Lower leg skin (tissue), 2 donors: ENCODE measurements around a stretch of chr7.

GRCh38 chr7:137661580-137662035 is 185.2 kb downstream of the DGKI start:
- PRO-cap = no peak
- RAMPAGE, long total RNA, 2 experiments = no peak in any of the 2 experiments

- PRO-cap = unidirectional peak, plus-strand start at chr7:137871435
- RAMPAGE, long total RNA, 2 experiments = no peak in any of the 2 experiments
Observed at GRCh38 chr7:137870842-137871668, 24.3 kb upstream of the DGKI start.

DNA sequence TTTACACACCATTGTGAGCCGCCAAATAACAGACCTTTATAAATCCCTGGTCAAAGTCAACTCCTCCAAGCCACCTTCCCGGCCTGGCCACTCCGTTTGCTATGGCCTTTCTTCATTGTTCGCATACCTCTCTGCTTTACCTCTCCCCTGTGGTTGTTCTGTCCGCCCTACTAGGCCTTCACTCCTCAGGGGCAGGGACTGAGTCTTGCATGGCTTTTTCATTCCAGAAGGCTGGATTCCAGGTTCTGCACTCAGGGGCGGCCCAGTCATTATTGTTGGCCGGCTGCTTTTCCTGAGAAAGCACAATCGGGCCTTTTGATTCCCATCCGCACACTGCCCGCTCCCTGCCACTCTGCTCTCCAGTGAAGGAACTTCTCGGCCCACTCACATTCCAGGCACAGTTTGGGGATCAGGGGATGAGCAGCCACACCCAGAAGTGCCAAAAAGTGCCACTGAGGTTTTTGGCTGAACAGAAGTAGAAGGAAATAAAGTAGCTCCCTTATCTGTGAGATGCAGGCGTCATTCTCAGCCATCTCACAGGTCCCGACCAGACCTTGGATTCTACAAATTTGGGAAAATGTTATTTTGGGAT is 18.2 kb downstream of the CREB3L2 start:
- PRO-cap = no peak
- RAMPAGE, long total RNA, 2 experiments = no peak in any of the 2 experiments

DNA sequence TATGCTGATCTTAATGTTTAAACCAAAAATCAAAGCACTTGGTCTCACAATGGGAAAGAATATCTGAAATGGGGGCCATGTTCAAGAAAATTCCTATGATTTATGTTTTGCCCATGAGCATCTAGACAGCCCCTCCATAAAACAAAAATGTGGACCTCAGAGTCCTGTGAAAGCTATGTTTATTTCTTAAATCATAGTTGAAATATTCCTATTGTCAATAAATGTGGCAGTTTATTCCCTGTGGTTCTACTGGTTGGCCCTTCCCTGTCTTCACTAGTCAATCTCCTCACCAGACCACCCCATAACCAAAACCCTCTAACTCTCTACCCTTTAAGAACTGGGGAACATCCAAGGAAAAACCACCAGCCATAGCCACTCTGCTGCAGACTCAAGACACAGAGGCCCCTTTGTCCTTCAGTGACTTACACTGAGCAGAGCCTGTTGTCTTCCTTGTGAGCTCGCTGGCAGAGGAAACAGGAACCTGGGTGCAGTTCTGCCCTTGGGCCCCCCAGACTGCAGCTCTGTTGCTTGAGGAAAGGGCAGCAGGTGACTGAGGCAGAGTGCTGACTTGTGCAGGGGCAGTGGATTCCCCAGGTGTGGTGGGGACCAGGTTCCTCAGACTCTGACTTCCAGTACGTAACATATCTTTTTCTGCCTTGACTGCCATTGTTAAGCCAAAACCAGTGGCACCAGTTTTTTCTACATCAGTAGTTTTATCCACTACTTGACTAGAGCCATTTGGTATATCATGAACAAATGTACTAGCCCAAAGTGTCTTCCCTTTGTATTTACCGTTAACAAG is 30.6 kb downstream of the ZC3HAV1 start:
- PRO-cap = no peak
- RAMPAGE, long total RNA, 2 experiments = no peak in any of the 2 experiments

DNA sequence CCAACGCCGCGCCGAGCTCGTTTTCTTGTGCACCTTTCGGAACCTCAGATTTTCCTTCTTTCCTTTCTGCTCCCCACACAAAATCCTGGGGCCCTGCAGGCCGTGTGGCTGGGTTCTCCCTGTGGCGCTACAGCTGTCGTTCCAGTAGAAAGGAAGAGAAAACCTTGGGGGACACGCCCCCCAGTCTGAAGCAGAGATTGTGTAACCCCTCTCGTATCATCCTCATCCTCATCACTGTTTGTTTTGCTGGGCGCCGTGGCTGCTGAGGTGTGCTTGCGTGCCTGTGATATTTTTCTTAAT is 1.1 kb downstream of the UBN2 start:
- PRO-cap = no peak
- RAMPAGE, long total RNA, 2 experiments = no peak in any of the 2 experiments

DNA sequence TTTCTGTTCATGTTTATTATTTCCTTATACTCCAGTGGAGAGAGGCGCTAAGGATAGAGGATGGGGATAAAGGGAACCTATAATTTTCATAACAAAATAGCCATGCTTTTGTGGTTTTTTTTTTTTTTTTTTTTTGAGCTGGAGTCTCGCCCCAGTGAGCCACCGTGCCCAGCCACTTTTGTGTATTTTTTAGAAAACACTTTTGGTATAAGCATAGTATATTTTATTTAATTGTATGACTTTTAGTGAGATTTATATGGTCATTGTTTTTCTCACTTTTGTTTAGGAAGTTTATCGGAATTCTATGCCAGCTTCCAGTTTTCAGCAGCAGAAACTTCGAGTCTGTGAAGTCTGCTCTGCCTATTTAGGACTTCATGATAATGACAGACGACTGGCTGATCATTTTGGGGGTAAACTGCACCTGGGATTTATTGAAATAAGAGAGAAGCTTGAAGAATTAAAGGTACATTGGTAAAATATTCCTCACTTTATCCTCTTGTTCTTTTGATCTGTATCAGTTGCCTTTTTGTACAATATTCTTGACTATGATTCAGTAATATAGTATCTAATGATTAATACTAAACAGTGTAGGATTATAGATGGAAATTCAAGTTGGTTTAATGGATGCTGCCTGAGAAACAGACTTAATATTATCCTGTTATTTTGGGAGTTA is 47.3 kb downstream of the LUC7L2 start:
- PRO-cap = no peak
- RAMPAGE, long total RNA, 2 experiments = start-site peak on the plus strand in 1 of 2 experiments, centred at position 365 of the sequence, 108 reads per replicate

DNA sequence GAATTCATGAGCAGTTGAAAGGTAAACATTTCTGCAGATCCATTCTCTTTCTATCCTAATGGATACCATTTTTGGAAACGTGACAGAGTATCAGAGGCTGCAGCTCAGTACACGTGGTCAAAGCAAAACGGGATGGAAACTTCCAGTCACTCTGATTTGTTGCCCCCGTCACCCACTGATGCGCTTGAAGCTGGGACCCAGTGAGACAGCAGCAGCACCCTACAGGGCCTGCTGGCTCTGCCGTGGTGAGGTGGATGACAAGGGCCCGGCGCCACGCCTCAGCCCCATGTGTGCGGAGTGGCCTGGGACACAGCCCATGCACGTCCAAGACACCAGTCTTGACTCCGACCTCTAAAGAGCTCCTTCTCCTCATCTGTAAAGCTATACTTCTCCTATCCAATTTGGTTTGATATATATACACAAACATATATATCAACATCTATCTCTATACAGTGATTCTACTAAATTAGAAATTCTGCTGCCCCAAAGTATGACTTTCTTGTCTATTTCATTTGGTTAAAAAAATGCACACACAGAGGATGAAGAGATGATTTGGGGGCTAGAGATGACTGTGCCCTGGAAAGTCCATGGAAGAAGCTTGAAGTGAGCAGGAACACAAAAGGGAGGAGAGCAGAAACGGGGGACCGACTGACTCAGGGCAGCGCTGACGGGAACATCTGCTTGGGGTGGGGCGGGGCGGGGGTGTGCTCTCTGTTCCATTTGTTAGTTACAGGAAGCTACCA is 39.1 kb downstream of the CLEC2L start:
- PRO-cap = no peak
- RAMPAGE, long total RNA, 2 experiments = no peak in any of the 2 experiments

- PRO-cap = no peak
- RAMPAGE, long total RNA, 2 experiments = no peak in any of the 2 experiments
Observed at GRCh38 chr7:139613982-139614601, 90.6 kb downstream of the CLEC2L start.

GRCh38 chr7:139624342-139625478 is 101.2 kb downstream of the CLEC2L start:
- PRO-cap = no peak
- RAMPAGE, long total RNA, 2 experiments = no peak in any of the 2 experiments

DNA sequence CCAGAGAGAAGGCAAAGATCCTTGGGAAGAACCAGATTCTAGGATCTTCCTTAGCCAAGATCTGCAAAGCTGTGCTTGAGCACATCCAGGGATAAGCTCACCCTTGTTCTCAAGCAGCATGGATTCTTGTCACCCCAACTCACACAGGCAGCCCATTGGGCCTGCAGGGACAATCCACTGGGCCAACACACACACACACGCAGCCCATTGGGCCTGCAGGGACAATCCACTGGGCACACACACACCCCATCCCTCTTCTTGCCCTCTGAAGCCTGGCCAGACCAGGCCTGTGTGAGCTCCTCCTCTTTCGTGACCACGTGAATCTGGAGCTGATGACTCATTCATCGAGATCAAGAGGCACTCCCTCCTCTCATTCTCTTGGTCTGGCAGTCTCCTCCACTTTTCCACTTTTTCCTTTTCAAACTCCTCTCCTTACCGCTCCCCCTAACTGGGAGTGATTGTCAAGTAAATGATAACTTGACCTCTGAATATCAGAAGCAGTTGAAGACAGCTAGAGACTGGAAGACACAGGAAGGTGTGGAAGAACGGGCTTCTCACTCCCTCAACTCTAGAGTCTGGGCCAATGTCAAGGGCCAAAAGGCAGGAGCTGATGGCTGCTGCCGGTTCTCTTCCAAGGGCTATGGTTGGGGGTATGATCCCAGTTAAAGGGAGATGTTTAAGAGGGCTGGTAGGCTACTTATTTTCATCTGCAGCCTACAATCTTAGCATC is 89.7 kb downstream of the HIPK2 start:
- PRO-cap = no peak
- RAMPAGE, long total RNA, 2 experiments = no peak in any of the 2 experiments

GRCh38 chr7:139715841-139716438 is 61.9 kb downstream of the HIPK2 start:
- PRO-cap = no peak
- RAMPAGE, long total RNA, 2 experiments = no peak in any of the 2 experiments

DNA sequence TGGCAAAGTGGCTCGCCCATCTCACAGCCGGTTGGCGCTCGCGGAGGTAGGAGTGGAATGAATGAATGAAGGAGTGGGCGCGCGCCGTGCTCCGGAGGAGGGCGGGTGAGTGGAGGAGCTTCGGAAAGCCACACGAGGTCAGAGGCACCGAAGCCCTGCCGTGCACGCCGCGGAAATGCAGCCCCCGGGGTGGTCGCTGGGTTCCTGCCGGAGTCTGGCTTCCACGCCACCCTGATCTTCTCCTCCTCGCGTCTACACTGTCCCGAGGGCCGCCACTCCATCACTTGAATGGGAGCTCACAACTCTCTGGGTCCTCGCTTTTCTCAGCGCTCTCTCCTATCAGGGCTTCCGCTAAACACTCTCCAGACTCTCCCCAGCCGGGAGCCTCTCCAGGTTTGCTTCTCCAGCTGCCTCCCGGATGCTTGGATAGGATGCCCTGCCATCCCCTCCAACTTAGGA is 657 bp upstream of the HIPK2 start:
- PRO-cap = no peak
- RAMPAGE, long total RNA, 2 experiments = no peak in any of the 2 experiments

DNA sequence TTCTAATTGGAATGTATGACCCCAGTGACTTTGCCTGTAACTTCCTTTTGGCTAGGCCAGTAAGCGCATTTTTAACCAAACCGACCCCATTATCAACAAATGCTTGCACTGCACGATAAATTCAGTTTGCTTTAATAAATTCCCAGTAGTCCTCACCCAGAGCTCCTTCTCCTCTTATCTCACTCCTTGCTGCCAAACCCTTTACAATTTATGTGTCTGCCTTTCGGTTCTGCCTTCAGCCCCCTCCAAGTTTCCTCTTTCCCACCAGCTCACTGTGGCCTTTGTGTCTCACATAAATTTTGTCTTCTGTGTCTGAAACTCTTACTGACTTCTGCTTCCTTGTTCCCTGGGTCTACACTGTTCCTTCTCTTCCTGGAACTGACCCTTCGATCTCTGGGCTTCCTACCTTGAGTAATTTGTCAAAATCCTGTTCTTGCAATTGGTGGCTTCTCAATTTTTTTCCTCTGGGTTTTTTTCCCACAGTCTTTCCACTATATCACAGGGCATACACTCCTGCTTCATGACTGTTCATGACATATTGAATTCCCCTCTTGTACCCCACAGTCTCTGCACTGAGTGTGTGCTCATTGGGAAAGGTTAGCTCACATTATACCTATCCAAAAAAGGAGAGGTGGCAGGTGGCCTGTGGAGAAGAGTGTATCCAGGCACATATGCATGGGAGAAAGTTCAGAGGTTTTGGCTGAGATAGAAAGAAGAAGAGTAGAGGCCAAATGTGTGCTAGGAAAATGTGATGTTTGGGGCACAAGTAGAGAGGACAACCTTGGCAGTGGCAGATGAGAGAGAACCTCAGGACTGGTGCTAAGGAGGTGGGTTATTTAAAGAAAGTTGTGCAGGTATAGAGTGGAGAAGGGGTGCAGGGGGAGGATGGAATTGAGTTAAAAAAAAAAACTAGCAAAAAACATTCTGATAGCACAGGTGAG is 59.2 kb downstream of the TBXAS1 start:
- PRO-cap = no peak
- RAMPAGE, long total RNA, 2 experiments = no peak in any of the 2 experiments

DNA sequence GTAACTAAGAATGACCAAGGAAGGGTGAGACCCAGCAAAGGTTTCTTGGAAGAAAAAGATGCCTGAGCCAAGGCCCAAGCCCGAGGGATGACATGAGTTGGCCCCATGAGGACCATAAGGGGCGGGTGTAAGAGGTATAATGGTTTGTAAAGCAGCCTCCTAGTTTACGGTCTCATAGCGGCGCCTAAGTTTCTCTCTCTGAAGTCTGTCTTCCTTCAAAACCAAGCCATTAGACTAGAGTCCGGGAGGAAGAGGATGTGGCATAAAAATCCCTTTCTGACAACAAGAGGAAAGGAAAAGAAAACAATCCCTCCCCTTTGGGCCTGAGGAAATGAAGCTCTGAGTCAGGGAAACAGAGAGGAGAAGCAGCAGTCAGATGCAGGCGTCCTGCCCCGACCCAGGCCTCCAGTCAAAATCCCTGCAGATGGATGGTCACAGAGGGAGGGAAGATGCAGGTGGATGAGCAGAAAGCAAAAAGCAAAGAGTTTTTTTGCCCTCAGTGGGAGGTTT is 23.7 kb downstream of the PARP12 start:
- PRO-cap = no peak
- RAMPAGE, long total RNA, 2 experiments = no peak in any of the 2 experiments

DNA sequence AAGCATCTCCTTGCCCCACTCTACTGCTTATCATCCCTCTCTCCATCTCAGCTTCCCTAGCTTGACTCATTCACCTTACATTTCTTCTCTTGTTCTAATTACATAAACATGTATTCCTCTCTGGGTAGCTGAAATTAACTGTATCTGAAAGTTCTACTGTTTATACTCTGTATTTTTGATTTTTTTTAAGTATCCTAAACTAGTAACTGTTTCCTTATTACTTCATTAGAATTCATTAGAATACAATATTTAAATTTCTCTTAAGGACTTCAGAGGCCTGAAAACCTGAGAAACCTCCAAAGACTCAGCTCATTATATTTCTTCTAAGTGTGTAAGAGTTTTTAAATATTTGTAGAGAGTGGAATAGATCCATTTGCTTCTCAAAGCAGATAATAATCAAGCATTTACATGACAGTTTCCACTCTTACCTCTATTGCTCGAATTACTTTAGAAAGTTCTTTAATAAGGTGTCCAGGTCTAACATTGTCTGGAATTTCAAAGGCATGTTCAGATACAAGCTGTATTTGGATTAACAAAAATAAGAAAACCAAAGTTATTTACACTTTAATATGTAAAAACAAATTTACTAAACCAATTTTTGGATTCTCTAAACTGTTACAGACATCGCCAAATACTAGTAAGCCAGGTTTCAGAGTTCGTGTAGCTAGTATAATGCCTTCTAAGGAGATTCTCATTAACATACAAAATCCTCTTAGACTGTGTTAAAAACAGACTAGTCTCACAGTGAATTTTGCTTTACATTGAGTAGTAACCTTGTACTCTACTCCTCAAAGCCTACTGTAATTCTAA is 48.1 kb upstream of the PARP12 start:
- PRO-cap = no peak
- RAMPAGE, long total RNA, 2 experiments = no peak in any of the 2 experiments

DNA sequence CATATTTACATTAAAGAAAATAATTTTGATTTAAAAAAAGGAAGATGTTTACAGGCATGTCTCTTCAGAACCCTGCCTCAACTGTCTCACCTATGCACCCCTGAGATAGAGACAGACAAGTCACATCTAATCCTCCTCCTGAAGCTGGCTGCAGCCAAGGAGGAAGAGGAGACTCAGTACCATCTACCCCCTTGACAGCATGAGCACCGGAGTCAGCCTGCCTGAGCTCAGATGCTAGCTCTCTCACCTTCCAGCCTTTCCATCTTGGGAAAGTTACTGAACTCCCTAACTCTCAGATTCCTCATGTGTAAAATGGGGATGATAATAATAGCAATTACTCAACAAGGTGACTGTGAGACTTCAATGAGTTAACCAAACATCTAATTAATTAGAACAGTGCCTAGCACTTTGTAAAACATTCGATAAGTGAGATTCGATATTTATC is 6.5 kb downstream of the KDM7A start:
- PRO-cap = no peak
- RAMPAGE, long total RNA, 2 experiments = no peak in any of the 2 experiments

GRCh38 chr7:140229492-140229899 is 52.7 kb upstream of the KDM7A start:
- PRO-cap = no peak
- RAMPAGE, long total RNA, 2 experiments = no peak in any of the 2 experiments

DNA sequence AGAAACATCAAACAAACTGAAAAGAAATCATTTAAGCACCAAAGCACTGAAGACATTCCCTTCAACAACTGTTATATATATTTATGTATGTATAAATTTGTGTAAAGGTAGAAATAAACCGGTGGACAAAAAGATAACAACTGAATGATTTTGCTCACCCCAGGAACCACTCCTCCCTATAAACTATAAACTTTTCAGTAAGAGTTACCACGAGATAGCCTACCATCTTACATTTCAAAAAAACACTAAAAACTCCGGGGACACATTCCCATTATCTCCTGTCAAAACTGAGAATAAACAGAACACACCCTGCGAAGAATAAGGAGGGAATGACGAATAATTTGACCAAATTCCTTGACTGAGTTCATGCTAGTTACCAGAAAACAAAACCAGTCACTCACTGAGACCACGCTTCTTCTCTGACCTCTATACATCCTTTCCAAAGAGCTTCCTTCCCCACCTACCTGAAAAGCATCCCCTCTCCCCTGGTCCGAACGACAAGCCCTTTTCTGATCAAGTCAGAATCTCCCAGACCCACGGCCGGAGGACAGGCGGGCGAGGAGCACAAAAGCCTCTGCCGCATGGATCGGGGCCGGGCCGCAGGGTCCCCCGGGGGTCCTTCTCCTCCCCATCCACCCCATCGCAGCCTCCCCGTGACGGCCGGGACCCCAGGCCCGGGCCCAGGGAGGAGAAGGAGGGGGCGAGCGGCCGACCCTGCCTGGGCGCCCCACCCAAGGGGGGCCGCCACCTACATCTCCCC is 581 bp downstream of the SLC37A3 start:
- PRO-cap = no peak
- RAMPAGE, long total RNA, 2 experiments = no peak in any of the 2 experiments

GRCh38 chr7:140454272-140454915 is 24.9 kb downstream of the MKRN1 start:
- PRO-cap = no peak
- RAMPAGE, long total RNA, 2 experiments = no peak in any of the 2 experiments

DNA sequence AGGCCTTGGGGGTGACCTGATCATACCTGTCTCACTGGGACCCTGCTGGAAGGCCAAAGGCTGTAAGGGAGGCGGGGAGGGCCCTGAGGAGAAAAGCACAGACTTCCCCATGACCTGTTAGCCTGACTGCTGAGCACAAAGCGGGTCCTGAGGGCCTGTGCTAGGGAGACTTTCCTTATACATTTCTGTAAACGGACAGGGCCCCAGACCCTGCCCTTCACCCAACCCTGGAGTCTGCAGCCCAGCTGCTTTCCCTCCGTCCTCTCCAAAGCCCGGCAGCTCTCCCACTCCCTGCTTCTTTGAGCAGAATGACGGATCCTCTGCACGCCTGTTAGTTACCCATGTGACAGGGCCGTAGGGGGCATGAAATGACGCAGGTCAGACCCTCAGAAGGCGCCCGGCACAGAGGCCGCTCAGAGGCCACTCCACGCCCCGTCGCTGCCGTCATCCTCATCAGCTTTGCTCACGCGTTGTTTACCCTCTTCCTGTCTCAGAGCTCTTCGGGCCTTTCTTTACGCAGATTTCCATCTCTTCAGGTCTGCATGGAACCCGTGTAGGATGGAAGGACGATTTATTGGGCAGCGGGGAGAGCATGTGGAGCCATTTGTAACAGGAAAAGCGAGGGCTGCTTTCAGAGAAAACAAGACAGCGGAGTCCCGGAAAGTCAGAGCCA is 60.1 kb upstream of the MKRN1 start:
- PRO-cap = no peak
- RAMPAGE, long total RNA, 2 experiments = no peak in any of the 2 experiments